Cardiac ventricle fibroblast (primary cell): ENCODE measurements around a stretch of chr5.

DNA sequence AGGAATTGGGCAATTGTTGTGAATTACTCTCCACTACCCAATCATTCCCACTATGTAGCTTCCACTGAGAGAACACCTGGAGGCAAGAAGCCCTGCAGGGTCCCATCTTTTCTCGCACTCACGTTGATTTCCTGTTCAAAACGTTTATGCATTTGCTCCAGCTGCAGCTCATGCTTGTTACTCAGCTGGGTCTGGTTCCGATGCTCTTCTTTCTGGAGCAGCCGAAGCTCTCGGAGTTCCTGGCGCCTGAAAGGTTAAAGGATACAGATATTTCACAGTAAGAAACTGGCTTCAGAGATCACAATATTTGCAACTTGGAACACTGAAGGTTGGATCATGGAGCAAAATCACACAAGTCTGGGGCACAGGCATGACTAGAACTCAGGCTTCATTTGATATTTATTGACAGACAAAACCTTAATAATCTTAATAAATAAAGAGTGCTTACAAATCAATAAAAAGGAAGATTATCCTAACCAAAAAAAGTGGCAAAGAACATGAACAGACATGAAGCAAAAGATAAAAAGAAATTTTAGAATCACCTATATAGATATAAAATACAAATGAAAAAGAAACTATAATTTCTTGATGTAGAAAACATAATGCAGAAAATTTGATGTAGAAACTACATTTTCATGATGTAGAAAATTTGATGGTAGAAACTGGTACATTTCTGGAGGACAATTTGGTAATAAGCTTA, 76.6 kb upstream of the FBXW11 start:
- RAMPAGE, long total RNA, result no peak

- RAMPAGE, long total RNA, result no peak
Measured at GRCh38 chr5:172168160-172169345, 19.5 kb downstream of the STK10 start.

DNA sequence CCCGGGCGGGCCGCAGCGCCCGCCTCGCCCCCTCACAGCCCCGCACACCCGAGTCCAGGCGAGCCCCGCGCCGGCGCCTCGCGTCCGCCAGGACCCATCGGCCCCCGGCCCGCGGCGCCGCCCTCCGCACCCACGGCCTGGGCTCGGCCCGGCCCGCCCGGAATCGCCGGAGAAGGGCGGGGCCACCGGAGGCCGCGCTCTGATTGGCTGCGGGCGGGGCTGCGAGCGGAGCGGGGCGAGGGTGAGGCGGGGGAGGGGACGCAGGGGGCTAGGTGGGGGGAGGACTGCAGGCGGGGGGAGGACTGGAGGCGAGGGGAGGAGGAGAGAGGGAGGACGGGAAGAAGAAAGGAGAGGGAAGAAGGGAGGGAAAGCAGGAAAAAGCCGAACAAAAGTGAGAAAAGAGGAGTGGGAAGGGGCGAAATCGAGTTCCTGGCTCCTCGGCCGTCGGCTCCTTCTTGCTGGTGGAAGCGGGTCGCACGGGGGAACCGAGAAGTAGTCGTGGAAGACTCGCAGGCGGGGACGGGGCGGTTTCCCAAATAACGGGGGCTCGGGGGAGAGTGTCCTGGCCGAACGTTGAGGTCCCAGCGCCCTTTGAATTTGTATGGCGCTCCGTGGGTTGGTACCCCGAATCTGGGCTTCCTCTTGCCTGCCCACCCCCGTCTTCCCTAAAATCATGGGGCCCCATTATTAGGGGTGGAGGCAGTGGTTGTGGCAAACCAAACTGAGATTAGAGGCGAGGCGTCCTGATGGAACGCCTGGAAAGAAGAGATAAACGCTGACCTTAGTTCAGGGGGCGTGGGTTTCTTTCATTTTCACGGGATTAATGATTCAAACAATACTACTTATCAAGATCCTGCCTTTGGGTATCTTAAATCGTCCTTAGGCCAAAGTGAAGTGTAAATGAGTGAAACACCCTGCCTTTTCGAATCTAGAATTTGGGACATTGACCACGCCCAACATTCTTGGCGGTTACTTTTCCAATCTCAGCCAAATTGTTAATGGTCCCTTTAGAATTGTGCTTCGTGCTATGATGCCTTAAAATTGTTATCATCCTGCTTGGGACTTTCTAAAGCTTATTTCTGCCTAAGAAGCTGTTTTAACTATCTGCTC, 744 bp upstream of the UBTD2 start:
- RAMPAGE, long total RNA, result no peak

GRCh38 chr5:172347488-172348171, 64.1 kb upstream of the UBTD2 start:
- RAMPAGE, long total RNA, result no peak

- RAMPAGE, long total RNA, result no peak
Measured at GRCh38 chr5:172650425-172651048, 9.5 kb downstream of the NEURL1B start.

- RAMPAGE, long total RNA, result no peak
Measured at GRCh38 chr5:172692898-172693431, 51.9 kb downstream of the NEURL1B start.

DNA sequence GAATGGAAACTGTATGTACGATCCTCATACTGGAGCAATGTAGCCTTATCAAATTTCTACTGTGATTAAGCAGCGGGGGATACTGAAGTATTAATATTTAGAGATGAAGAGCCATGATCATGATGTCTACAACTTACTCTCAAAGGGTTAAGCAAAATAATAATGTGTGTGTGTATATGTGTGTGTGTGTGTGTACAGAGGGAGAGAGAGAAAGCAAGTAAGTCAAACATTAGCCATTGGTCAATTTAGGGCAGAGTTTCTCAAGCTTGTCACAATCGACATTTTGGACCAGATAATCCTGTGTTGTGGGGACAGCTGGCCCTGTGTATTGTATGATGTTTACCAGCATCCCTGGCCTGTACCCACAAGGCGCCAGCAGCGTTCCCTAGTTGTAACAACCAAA, 46.4 kb downstream of the DUSP1 start:
- RAMPAGE, long total RNA, result no peak

DNA sequence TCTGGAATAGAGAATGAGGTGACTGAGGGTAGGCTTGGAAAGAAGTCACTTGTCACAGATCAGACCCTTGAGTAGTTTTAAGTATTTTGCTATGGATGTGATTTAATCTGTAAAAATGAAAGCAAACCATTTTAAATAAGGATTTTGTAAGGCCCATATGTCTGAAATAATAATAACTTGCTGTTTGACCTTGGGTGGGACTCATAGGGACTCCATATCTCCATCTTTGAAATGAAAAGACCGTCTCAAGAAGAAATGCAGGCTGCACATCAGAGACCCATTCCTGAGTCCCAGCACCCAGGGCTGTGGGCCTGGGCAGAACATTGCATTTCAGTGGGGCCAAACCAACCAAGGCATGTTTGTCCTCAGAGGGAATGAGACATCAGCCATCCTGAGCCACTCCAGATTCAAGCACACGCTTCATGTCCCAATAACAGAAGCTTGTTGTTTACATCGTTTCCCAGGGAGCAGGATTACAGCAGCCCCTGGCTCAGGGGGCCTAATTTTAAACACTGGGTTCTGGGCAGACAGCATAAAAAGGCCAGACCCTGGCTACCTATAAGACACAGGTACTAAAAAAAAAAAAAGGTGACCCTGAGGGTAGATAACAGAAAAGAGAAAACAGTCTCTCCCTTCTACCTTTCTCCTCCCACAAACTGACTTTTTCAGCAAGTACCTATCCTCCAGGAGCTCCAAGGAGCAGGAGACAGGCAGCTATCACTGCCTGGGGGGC, 24.3 kb downstream of the DUSP1 start:
- RAMPAGE, long total RNA, result no peak

- RAMPAGE, long total RNA, result no peak
Measured at GRCh38 chr5:172749658-172750493, 21.1 kb downstream of the DUSP1 start.

DNA sequence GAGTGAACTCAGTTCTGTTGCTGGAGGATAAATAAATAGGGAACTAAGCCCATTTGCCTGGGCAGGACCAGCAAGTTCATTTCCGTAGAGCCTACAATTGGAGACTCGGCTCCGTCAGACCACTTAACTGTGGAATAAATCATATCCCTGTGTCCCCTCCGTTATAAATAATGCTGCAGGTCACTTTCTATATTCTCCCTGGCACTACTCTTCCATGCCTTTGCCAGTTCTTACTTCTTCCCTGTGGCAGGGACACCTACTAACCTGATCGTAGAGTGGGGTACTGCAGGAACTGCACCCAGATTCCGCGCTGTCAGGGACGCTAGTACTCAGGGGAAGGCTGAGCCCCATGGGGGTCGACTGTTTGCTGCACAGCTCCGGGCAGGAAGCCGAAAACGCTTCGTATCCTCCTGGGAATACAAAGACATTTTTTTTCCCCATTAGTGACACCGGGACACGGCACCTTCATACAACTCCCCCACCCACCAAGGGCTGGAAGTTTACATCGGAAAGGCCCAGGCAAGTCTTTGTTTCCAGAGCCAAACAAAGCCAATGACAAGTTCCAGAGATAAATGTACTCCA, 1.0 kb downstream of the DUSP1 start:
- RAMPAGE, long total RNA, result no peak

GRCh38 chr5:172773195-172773770, 2.3 kb upstream of the DUSP1 start:
- RAMPAGE, long total RNA, result no peak

- RAMPAGE, long total RNA, result no peak
Measured at GRCh38 chr5:172776082-172776652, 5.2 kb upstream of the DUSP1 start.

- RAMPAGE, long total RNA, result no peak
Measured at GRCh38 chr5:172902915-172903482, 56.2 kb upstream of the RPL26L1 start.

DNA sequence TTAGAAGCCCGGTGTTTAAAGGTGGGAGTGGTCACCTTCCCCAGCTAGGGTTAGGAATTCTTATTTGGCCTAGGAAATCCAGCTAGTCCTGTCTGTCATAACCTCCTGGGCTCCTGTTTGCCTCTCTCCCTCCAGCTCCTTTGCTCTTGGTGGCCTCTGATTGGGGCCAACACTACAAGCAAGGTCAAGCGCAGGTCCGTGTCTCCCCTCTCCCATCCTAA, 53.3 kb upstream of the RPL26L1 start:
- RAMPAGE, long total RNA, result no peak

- RAMPAGE, long total RNA, result no peak
Measured at GRCh38 chr5:172914584-172914940, 44.7 kb upstream of the RPL26L1 start.

- RAMPAGE, long total RNA, result no peak
Measured at GRCh38 chr5:172958270-172959040, 769 bp upstream of the RPL26L1 start.

- RAMPAGE, long total RNA, result no peak
Measured at GRCh38 chr5:173011474-173012168, 28.1 kb downstream of the ATP6V0E1 start.

- RAMPAGE, long total RNA, result no peak
Measured at GRCh38 chr5:173065203-173065610, 9.1 kb downstream of the CREBRF start.

DNA sequence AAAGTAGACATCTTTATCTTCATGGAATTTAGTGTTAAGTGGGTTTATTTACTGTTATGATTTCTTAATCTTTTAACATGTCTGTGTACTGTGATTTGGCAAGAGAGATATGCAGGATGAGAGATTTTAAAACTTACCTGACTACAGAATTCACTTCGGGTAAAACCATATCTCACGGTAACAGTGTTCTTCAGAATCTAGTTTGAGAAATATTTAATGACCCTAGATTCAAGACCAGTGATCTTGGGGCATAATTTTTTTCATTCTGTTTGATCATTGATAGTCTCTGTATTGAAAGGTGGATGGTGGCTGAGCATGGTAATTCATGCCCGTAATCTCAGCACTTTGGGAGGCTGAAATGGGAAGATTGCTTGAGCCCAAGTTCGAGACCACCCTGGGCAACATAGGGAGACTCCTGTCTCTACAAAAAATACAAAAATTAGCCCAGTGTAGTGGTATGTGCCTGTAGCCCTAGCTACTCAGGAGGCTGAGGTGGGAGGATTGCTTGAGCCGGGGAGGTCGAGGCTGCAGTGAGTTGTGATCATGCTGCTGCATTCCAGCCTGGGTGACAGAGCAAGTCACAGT, 40.1 kb upstream of the BNIP1 start:
- RAMPAGE, long total RNA, result no peak

DNA sequence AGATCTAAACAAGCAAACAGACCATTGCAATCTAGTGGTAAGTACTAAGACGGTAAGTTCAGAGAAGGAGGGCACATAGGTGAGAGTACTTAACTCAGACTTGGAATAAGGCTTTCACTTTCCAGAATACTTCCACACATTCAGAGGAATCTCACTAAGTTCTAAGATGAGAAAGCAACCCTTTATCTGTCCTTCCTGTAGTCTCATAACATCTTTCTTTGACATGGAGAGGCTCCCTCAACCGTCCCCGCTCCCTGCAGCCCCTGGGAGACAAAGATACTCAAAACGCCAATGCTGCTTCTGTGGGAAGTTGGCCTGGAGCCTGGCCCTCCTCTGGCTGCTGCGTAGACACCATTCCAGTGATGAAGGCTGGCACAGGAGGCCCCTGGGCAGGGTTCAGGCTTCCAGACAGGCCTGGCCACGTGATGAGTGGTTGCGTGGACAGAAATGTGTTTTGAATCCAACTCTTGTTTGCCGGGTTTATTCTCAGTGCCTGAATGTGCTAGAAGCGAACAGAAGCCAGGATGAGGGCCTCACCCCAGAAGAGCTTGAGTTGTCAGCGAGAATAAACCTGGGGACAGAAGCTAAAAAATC, 43.1 kb upstream of the NKX2-5 start:
- RAMPAGE, long total RNA, result no peak